Ascending aorta (tissue), 1 donor: ENCODE data around the genes FNBP1 and ASS1.

DNA sequence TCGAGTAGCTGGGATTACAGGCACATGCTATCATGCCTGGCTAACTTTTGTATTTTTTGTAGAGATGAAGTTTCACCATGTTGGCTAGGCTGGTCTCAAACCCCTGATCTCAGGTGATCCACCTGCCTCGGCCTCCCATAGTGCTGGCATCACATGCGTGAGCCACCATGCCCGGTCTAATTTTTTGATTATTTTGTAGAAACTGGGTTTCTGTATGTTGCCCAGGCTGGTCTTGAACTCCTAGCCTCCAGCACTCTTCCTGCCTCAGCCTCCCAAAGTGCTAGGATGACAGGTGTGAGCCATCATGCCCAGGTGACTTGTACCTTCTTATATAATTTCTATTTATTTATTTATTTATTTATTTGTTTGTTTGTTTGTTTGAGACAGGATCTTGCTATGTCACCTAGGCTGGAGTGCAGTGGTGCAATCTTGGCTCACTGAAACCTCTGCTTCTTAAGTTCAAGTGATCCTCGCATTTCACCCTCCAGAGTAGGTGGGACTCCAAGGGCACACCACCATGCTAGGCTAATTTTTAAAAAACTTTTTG lies 91.8 kb downstream of the FNBP1 start:
- PRO-cap = no peak

DNA sequence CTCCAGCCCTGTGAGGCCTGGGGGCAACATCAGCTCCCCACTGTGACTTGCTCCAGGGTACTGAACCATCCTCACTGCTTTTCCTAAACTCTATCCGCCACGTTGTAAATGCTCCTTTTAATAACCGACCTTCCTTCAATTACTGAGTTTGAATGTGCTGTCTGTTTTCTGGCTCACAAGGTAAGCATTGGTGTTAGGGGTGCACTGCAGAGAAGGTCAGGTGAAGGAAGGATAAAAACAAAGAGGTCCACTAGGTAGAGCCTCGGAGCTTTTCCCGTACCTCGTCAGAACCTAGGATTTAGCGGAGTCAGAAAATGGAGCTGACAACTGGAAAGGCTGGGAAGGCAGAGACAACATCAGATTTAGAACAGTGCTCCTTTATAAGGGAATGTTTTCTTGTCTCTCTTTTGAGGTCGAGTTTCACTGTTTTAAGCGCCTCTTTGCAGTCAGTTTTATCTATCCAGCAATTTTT lies 80.7 kb downstream of the FNBP1 start:
- PRO-cap = unidirectional peak, plus-strand start at position 326 of the sequence

- PRO-cap = no peak
These were observed 34.5 kb downstream of the FNBP1 start for GRCh38 chr9:130008379-130009010.

GRCh38 chr9:130042831-130043929 lies at the start of gene FNBP1:
Gene FNBP1 (minus strand): TSS chr9:130043189.
- PRO-cap = bidirectional peak, plus-strand start at chr9:130043359, minus-strand start at chr9:130043157

- PRO-cap = no peak
These were observed 2.4 kb upstream of the FNBP1 start for GRCh38 chr9:130045387-130045843.

DNA sequence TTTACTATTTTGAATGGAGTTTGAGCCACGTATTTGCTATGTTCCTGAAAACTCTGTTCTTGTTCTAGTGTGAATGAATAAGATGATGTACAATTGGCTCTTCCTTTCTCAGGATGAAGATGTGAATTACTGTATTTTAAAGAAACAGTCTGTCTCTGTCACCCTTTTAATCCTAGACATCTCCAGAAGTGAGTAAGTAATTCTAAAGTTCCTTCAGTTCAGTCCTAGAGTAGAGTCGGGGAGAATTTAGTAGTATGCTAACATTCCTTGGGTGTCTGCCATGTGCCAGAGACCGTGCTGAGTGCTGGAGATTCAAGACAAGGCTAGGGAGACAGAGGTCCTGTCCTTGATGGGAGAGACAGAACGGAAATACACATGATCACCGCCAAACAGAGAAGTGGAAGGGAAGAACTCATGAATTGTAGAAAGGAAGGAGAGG lies 23.5 kb downstream of the GPR107 start:
- PRO-cap = no peak

- PRO-cap = no peak
These were observed 58.0 kb downstream of the GPR107 start for GRCh38 chr9:130111709-130112143.

DNA sequence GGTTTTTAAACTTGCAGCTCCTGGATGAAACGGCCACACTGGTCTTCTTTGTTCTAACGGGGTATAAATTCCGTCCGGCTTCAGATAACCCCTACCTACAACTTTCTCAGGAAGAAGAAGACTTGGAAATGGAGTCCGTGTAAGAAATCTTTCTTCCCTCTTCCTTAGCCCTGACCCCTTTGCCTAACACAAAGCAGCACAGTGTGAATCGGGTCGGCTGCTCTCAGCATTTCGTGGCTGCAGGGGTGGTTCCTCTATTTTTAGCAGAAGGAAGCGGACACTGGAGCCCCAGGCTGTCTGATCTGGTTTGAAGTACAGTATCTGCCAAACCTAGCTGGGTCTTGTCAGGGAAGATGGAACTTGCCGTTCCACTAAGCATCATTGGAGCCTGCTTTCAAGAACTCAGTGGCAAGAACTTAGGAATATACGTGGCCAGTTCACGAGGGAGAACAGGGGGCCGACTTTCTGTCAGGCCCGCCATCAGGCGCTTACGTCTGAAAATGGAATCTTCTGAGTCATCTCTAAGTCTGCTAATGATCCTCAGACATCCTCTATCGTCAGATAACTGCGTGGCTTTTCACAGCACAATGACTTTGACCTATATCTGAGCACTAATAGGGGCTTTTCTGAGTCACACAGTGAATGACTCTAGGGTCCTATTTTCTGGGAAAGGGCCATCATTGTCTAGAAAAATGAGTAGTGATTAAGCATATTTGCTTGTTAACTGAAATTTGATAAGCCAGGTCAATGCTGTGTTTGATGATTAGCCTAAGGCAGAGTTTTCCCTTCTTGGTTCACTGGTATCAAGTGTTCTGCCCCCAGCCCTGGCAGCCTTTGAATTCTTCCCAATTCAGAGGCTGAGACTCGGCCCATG lies 43.3 kb upstream of the NCS1 start:
- PRO-cap = no peak

DNA sequence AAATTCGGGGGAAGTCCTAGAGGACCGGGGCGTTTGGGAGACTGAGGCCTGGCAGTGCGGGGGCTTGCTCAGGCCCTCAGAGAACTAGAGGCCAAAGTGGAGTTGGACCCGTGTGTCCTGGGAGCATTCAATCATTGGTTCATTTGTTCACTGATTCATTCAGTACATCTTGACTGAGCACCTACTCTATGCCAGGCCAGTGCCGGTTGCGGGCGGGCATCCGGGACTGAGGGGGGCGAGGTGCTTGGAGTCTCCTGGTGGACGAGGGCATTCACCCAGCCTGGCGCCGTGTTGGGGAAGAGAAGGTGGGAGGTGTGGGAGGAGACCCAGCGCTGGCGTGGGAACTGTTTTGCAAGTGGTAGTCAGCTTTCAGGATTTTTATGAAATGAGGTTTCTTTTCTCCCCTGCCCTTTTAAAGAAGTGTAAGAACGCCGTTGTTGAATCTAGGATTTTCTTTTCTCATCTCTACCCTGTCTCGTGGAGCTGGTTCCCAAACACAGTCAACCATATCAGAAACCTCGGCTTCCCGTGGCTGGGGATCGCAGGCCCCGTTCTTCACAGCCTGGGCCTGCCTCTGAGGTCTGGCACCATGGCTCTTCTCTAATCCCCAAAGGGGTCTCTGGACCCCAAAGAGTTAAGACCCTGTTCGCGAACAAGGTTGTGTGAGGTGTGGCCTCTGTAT lies 37.3 kb downstream of the NCS1 start:
- PRO-cap = no peak

- PRO-cap = no peak
These were observed 40.3 kb downstream of the NCS1 start for GRCh38 chr9:130212436-130212917.

- PRO-cap = no peak
These were observed 42.2 kb downstream of the NCS1 start for GRCh38 chr9:130214382-130214914.

GRCh38 chr9:130410501-130410955 lies 34.2 kb upstream of the ASS1 start:
- PRO-cap = no peak

- PRO-cap = unidirectional peak, plus-strand start at chr9:130444958
These were observed at the start of gene ASS1 for GRCh38 chr9:130444662-130445529. Gene ASS1 (plus strand): TSS chr9:130444961.

- PRO-cap = no peak
These were observed 842 bp downstream of the ASS1 start for GRCh38 chr9:130445530-130446075.

GRCh38 chr9:130701179-130701965 lies 7.8 kb downstream of the EXOSC2 start:
- PRO-cap = no peak

DNA sequence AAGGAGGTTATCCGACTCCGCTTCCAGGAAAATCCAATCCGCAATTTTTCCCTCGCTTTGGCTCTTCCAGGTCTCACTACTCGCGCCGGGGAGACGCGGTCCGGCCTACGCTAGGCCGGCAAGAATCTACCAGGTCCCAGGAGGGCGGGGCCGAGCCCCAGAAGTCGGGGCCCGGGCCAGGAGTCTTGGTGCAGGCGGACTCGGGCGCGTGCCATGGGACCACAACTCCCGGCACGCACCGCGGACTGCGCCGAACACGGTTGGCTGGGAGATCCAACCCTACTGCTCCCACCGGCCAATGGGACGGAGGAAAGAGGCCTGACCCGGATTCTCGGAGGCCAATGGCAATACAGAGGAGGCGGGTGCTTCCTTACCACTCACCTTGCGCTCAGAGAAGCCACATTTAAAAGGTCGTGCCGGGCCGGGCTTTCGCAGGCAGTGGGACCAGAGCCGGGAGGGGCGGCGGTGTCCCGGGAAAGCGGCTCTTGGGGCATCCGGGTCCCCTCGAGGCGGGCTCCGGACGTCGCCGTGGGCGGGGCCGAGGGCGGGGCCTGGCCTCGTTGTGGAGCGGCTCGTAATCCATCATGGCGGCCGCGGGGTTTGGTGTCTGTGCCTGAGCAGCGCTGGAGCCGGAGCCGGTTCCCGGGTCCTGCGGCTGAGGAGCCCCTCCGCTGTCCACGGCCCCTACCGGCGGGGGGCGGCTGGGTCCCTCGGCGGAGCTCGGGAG lies 19.1 kb downstream of the EXOSC2 start:
- PRO-cap = unidirectional peak, plus-strand start at position 406 of the sequence; unidirectional peak, plus-strand start at position 434 of the sequence; unidirectional peak, plus-strand start at position 603 of the sequence

GRCh38 chr9:130713194-130714060 lies 19.8 kb downstream of the EXOSC2 start:
- PRO-cap = no peak

GRCh38 chr9:130765302-130766454 lies 69.4 kb upstream of the ABL1 start:
- PRO-cap = no peak

- PRO-cap = no peak
These were observed 27.4 kb downstream of the ABL1 start for GRCh38 chr9:130862338-130862926.

- PRO-cap = no peak
These were observed 9.8 kb downstream of the QRFP start for GRCh38 chr9:130886552-130887431.